Ureter (tissue), 1 donor: ENCODE data around the genes GYG1 and TSC22D2.

- PRO-cap: no peak
These were observed 29.7 kb downstream of the PLSCR4 start for GRCh38 chr3:146221294-146221608.

DNA sequence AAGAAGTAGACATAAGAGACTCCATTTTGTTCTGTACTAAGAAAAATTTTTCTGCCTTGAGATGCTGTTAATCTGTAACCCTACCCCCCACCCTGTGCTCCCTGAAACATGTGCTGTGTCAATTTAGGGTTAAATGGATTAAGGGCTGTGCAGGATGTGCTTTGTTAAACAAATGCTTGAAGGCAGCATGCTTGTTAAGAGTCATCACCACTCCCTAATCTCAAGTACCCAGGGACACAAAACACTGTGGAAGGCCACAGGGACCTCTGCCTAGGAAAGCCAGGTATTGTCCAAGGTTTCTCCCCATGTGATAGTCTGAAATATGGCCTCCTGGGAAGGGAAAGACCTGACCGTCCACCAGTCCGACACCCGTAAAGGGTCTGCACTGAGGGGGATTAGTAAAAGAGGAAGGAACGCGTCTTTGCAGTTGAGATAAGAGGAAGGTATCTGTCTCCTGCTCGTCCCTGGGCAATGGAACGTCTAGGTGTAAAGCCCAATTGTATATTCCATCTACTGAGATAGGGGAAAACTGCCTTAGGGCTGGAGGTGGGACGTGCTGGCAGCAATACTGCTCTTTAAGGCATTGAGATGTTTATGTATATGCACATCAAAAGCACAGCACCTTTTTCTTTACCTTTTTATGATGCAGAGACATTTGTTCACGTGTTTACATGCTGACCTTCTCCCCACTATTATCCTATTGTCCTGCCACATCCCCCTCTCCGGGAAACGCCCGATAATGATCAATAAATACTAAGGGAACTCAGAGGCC, 21.9 kb downstream of the PLSCR1 start:
- PRO-cap: no peak

- PRO-cap: no peak
These were observed 875 bp downstream of the PLSCR1 start for GRCh38 chr3:146543363-146544100.

DNA sequence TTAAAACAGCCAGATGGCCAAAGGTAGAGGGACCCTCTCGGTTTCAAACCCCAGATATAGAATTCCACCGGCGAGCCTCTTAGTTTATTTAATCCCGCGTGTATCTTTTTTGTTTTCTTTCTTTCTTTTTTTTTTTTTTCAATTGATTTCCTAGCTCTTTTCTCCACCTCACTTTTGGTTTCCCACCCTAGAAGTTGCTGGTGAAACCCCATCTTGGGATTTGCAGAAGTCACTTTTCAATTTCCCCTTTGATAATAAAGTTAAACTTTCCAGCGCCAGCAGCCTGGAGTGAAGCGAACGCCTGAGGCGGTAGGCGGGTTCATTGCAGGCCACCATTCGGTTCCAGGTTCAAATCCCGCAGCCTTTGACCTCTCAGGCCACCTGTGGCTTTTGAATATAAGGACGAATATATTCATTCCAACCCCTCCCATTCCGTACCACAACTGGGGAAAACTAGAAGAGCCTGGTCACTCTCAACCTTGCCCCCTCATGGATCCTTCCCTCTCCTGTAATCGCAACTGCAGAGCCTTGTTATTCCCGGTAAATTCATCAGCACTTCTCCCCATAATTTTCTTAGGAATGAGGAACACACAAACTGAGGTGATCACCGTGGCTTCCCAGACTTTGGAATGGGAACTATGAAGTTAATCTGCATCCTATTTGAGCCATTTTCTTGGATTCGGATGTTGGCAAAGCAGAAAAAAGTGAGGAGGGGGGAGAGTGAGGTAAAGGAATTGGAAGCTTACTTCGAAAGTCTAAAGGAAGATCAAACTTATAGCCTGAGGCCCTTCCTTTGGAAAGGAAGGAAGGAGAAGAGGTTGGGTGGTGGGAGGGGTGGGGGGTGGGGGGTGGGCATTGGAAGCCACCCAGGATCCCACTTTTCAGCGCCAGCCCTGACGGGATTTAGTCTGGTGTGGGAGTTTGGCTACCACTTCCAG, 35.2 kb downstream of the ZIC4 start:
- PRO-cap: no peak

GRCh38 chr3:147681091-147681540, 272.0 kb downstream of the ZIC1 start:
- PRO-cap: no peak

DNA sequence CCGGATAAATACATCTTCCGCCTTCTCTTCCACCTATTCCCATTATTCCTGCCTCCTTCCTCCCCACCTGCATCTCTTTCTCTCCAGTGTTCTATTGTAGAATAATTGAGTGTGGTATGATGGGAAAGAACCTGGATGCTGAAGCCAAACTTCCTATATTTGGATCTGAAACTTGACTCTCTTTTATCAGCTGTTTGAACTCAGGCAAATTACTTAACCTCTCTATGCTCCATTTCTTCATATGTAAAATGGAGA, 323.1 kb downstream of the ZIC1 start:
- PRO-cap: no peak

DNA sequence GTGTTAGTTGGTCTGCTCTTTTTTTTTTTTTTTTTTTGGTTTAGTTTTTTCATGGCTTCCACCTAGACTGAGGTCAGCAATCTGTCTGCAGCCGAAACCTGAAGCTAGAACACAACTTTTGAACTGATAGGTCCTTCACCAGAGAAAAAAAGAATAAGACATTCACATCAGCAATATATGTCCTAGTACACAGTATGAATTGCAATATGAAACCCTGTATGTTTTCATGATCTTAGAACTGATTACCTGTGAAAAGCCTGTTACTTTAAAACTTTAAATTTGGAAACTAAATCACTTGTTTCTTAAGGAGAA, 323.7 kb downstream of the ZIC1 start:
- PRO-cap: no peak

- PRO-cap: no peak
These were observed 417.0 kb upstream of the AGTR1 start for GRCh38 chr3:148280701-148281006.

DNA sequence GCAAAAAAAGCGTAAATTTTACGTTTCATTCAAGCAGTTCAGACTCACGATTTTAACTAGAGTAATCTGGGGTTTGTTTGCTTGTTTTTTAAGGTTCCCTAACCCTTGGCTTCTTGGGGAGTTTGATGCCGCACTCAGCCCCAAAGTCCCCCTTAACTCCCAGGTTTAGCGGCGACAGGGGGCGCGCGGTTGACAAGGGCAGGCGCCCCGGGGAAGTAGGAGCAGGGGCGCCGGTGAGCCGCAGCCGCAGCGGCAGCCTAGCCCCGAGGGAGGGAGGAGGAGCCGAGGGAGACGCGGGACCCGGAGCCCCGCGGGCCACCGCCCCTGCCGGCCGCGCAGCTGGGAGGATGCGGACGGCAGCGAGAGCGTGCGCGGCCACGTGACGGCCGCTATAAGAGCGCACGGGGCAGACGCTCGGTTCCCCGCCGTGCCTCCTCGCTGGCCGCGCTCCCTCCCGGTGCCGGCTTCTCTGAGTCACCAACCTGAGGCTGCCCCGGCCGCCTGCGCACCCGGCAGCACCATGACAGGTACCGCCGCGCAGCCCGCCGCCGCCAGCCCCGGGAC, at the start of gene GYG1:
GYG1 (plus strand) TSS at position 420 of the 564 bp plus-strand sequence.
- PRO-cap: bidirectional peak, plus-strand start at position 195 of the sequence, minus-strand start at position 272 of the sequence; bidirectional peak, plus-strand start at position 420 of the sequence, minus-strand start at position 341 of the sequence

GRCh38 chr3:149128780-149129138, 679 bp upstream of the HPS3 start:
- PRO-cap: no peak

DNA sequence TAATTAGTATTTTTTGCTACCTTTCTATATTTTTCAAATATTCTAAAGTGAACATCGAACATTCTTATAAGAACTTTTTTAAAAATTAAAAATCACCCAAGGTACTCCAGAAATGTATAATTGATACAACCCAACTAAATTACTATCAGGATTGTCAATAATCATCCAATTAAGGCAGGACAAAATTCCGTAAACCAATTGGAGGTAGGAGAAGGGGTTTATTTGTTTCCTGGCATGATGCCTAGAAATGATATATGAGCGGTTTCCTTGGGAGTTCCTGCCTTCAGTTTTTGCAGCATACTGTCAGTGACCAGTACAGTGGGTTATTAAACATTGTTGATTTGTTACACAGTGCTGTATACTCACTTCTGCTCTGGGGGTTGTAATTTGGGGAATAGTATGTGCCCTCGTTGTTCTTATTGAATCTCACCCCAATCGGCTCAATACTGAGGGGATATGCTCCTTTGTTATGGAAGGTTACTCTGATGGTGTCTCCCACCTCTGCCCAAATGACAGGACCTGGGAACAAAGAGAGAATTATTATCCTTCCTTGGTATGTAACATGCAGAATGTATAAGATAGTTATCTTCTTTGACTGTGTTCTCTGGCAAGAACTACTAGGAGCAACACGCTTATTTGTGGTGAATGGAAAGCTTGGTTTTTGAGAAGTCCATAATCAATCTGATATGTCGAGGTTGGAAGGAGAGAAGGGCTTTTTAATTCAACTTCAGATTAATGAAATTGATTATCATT, 22.1 kb downstream of the CP start:
- PRO-cap: no peak

DNA sequence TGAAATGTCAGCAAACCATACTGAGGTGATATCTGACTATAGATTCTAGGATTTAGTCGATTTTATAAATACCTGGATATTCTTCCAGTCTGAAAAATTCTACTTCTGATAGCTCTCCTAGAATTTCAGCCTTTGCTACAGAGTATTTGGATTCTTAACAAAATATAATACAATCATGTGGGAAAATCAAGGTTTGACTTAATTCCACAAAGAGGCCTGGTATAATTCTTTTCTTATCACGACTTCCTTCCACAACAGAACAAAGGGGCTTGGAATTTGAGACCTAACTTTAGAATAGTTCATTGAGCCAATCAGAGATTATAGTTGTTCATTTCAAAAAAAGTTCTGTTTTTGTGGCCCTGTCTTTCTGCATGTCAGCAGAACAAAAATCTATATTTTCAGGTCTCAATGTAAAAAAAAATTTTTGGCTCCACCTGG, 4.2 kb downstream of the TM4SF1 start:
- PRO-cap: no peak

- PRO-cap: no peak
These were observed 13.3 kb upstream of the TM4SF1 start for GRCh38 chr3:149390640-149391300.

GRCh38 chr3:149554058-149554584, 79.6 kb downstream of the TM4SF4 start:
- PRO-cap: no peak

GRCh38 chr3:149570936-149571456, 86.8 kb downstream of the WWTR1 start:
- PRO-cap: no peak

GRCh38 chr3:149575571-149576807, 81.8 kb downstream of the WWTR1 start:
- PRO-cap: no peak

- PRO-cap: no peak
These were observed 47.5 kb downstream of the RNF13 start for GRCh38 chr3:149860156-149861220.

- PRO-cap: no peak
These were observed 12.4 kb downstream of the PFN2 start for GRCh38 chr3:149958323-149958724.

GRCh38 chr3:150183906-150184498, 213.3 kb upstream of the PFN2 start:
- PRO-cap: no peak

GRCh38 chr3:150407590-150408443, at the start of gene TSC22D2:
Gene TSC22D2 (plus strand): TSS chr3:150408298.
- PRO-cap: bidirectional peak, plus-strand start at chr3:150408298, minus-strand start at chr3:150408196